ENCODE data around the genes GALNT10, PPP1R2B, TIMD4 and NIPAL4.

GRCh38 chr5:154190257-154191481, at the start of gene GALNT10:
Gene GALNT10 (plus strand): TSS chr5:154190733.
- CAGE, long polyA plus RNA = no peak
- RRBS = 2% methylated on average over 66 of the region's 123 CpGs

DNA sequence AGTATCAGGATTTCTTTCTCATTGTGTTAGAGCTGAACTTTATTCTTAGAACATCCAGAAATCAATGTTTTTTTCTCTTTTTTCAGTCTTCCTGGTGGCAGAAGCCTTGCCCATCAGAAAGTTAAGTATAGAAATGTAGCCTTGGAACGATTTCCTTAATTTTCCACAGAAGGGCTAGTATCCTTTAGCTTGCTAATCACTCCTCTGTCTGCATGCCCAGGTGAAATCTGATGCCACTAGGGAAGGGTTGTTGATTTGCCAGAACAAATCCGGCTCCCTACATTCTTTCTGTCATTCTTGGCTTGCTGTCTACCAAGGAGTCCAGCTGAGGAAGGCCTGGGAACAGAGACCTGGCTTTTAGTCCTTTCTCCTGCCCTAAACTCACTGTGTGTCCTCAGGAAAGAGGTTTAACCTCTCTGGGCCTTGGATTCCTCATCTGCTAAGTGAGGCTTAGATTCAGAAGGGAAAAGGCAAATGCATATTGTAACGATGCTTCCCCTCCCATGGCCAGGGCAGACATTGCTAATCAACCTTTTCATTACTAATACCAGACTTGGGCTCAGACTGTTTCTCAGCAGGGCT, 3.8 kb downstream of the GALNT10 start:
- CAGE, long polyA plus RNA = no peak
- RRBS = no CpG with 5 or more reads among the region's 3 CpGs

DNA sequence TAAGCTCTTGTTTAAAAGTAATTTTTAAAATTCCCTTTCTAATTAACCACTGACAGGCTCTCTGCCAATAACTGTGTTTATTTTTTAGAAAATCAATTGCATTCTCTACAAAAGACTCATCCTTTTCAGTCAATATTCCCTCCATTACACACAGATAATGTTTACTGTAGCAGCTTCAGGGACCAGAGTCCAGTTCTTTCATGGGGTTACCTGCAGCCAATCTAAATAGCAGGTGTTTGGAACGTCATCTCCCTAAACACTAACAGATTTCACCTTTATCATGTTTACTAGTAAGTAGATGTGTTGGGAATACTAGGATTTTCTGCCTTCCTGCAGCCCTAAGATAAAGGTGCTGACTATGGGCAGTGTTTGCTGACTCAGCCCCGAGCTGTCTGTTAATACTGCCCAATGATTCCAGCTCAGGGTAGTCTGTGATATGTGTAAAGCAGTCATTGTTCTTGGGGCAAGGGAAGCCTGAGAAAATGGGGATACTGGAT, 446.9 kb downstream of the KIF4B start:
- CAGE, long polyA plus RNA = no peak
- RRBS = no CpG with 5 or more reads among the region's 2 CpGs

- CAGE, long polyA plus RNA = no peak
- RRBS = no CpG with 5 or more reads among the region's 36 CpGs
These were observed 597.3 kb upstream of the SGCD start for GRCh38 chr5:155729437-155730224.

GRCh38 chr5:156475862-156476236, 148.9 kb downstream of the SGCD start:
- CAGE, long polyA plus RNA = no peak
- RRBS = no CpG with 5 or more reads among the region's 1 CpG

GRCh38 chr5:156850135-156850708, at the start of gene PPP1R2B:
Gene PPP1R2B (plus strand): TSS chr5:156850295.
- CAGE, long polyA plus RNA = no peak
- RRBS = no CpG with 5 or more reads among the region's 47 CpGs

DNA sequence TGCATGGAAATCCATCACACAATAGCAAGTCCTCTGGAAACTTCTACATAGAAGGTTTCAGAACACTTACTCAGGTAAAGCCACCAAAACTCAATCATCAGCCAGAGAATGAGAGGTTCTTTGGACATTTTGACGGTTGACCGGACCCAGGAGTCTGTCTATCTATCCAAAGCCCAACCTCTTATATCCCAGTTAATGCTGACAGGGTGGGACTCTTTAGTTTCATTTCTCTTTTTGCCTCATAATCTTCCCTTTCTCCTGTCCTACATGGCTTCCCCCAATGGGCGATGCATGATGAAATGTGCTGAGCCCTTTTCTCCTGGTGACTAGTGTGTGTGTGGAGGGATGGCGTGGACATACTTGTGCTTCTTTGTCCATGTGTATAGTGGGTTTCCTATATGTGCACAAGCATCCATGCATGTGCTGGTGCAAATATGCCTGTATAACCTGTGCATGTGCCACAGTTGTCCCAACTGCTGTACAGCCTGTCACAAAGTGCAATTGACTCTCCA, at the start of gene TIMD4:
Gene TIMD4, minus strand, starts transcription at position 156 of the 512 bp plus-strand sequence.
- CAGE, long polyA plus RNA = no peak
- RRBS = no CpG with 5 or more reads among the region's 4 CpGs

DNA sequence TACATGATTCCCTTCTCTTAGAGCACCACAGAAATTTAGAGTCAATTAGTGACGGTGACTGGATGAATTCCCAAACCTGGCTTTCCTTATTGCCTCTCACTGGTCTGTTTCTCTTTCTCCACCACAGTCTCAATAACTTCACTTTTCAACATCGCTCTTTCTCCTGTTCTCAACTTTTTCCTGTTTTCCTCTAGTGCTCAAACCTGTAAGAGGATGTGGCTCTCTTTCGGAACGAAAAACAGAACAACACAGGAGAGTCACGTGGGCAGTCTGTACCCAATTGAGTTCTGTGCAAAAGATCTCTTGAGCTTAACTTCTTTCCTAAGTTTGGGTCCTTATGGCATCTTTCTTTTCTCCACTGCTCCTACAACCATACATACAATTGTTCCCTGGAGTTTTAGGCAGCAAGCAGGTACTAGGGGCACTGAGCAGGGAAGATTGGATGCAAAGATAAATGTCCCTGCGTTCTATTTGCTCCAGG, 8.9 kb downstream of the HAVCR1 start:
- CAGE, long polyA plus RNA = no peak
- RRBS = no CpG with 5 or more reads among the region's 6 CpGs

DNA sequence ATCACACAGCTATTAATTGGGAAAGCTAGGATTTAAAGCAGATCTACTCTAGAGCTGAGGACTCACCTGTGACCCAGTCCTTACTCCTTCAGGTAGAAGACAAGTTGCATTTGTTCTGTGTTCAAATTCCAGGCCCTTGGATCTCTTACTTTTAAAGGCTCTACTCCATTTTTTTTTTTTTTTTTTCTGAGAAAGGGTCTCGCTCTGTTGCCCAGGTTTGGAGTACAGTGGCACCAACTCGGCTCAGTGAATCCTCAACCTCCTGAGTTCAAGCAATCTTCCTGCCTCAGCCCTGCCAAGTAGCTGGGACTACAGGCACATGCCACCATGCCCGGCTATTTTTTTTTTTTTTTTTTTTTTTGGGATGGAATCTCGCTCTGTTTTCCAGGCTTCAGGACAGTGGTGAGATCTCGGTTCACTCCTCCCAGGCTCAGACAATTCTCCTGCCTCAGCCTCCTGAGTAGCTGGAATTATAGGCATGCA, 7.2 kb downstream of the HAVCR2 start:
- CAGE, long polyA plus RNA = no peak
- RRBS = no CpG with 5 or more reads among the region's 5 CpGs

DNA sequence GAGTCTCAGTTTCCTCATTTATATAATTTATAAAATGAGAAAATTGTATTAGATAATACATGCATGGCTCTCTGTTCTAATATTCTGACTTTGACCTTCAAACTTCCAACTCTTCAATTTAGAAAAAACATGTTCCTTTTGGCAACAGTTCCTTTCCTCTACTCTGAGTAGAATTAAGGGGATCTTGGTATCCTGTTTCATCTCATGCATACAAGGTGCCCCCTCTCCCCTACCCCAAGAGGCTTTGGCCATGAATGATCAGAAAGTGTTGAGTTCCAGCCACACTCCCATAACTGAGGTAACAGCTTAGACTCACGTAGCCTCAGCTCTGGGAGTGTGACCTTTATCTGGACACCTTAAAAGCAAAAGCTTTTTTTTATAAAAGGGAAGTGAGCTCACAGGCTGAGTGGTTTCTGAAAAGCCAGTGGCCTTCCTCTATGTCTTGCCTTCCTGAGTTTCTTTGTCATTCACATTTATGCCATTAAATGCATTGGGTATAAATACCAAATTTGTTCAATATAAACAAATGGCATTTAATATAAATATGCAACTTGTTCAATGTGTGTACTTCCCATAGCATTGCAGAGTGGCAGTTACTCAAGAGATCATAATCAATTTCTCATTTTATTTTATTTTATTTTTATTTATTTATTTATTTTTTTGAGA, 918 bp upstream of the HAVCR2 start:
- CAGE, long polyA plus RNA = no peak
- RRBS = no CpG with 5 or more reads among the region's 1 CpG

DNA sequence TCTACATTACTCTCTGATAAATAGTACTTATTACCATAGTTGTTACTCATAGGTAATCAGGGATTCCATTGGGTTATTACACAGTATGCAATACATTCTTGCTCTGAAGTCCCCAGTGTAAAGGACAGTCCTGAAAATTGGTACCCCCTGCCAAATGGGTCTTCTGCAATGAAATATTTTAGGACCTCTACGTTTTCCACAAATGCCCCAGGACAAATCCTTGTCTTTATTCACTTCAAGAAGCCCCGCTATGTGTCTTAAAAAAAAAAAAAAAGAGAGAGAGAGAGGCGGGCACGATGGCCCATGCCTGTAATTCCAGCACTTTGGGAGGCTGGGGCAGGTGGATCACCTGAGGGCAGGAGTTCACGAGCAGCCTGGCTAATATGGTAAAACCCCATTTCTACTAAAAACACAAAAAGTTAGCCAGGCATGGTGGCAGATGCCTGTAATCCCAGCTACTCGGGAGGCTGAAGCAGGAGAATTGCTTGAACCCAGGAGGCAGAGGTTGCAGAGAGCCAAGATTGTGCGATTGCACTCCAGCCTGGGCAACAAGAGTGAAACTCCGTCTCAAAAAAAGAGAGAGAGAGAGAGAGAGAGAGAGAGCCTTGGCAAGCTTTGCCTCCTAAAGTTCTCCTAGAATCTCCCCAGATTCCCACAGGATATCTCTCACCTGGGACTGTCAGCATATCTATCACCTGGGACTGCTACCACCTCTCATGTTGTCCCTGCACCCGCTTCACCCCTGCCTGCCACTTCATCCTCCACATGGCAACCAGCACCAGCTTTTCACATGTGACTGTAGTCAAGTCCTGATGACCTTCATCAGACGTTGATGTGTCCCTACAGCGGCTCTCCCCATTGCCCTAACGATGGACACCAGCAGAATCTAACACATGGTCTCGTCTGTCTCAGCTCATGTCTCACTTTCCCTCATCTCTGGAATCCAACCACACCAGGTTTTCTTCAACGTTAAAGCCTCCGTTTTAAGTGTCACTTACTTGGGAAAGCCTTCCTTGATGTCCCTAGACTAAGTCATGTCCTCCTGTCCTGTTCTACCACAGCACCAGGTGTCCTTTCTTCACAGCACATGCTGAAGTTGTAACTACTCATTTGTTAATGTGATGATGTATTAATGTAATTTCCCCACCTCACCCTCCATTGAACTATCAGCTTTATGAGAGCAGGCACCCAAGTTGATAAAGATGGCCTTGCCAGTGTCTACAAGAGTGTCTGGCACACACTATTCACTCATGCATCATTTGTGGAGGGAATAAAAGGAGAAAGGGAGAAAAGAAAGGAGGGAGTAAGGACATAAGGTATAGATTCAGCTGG, 5.9 kb downstream of the ITK start:
- CAGE, long polyA plus RNA = no peak
- RRBS = no CpG with 5 or more reads among the region's 15 CpGs

DNA sequence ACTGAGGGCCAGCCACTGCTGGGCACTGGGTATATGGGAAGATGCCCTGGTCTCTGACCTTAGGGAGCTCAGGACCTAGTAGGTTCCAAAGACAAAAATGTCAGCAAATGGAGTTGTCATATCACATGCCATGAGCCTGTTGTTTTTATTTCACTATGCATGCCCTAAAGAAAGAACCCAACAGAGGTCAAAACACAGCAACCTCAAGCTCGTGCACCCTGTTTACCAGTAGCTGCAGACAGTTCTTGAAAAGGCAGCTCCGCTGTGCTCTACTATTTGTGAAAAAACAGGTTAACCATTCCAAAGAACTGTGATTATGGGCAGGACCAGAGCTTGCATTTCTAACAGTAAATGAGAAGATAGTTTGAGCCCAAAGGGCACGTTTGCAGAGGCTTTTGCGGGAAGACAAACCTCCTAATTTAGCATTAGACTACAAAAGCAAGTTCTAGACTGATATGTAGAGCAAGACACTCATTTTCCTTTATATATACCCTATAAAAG, 22.8 kb downstream of the ITK start:
- CAGE, long polyA plus RNA = no peak
- RRBS = no CpG with 5 or more reads among the region's 4 CpGs

- CAGE, long polyA plus RNA = no peak
- RRBS = no CpG with 5 or more reads among the region's 1 CpG
These were observed 8.3 kb upstream of the CYFIP2 start for GRCh38 chr5:157257678-157258037.

DNA sequence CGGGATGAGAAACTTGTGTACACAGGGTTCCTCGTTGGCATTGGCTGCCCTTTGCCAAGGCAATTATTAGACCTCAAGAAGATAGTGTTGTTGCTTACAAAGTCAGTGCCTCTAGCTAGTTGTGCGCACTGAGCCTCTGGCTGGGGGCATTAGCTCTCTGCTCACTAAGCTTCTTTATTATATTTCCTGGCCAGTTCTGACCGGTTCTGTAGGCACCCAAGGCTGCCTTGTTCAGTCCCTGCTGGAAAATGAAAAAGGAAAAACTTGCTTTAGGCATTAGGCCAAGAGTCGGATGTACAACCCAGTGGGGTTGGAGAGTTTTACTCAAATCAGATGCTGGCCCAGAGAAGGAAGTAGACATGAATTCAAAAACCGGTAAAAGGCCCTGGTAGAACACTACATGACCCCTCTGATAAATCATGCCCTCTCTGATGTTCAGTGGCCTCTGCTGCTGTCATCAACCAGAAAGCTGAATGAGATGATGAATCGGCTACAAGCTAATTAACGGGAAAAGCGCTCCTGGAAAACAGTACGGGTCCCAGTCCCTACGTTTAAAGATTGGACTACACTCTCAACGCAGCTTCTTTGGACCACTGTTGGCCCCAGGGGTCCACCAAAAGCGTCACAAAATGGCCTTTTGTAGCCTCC, 2.2 kb downstream of the CYFIP2 start:
- CAGE, long polyA plus RNA = no peak
- RRBS = no CpG with 5 or more reads among the region's 13 CpGs

DNA sequence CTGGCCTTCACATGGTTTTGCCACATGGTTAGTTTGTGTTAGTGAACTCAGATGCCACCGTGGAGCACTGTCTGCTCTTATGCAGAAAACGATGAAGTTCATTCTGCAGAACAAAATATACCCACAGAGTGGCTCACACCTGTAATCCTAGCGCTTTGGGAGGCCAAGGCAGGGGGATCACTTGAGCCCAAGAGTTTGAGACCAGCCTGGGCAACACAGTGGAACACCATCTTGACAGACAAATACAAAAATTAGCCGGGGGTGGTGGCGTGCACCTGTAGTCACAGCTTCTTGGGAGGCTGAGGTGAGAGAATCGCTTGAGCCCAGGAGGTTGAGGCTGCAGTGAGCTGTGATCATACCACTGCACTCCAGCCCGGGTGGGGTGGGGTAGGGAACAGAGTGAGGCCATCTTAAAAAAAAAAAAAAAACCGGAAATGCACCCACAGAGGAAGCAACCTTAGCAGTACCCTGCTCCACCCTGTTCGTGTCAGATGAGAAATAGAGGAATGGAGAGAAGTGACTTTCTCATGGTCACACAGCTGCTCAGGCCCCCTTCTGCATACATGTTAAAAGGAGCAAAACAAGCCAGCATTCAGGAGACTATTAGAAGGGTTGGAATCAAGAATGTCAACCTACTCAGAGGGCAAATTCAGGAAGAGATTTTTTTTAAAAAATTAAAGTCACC, 38.9 kb downstream of the FNDC9 start:
- CAGE, long polyA plus RNA = no peak
- RRBS = no CpG with 5 or more reads among the region's 9 CpGs

- CAGE, long polyA plus RNA = no peak
- RRBS = 96% methylated on average over 2 of the region's 21 CpGs
These were observed 36.0 kb downstream of the FNDC9 start for GRCh38 chr5:157309357-157310037.

GRCh38 chr5:157311311-157312048, 34.0 kb downstream of the FNDC9 start:
- CAGE, long polyA plus RNA = no peak
- RRBS = no CpG with 5 or more reads among the region's 14 CpGs

GRCh38 chr5:157323827-157324091, 21.7 kb downstream of the FNDC9 start:
- CAGE, long polyA plus RNA = no peak
- RRBS = no CpG with 5 or more reads among the region's 4 CpGs

GRCh38 chr5:157459720-157460608, at the start of gene NIPAL4:
Gene NIPAL4 (plus strand): TSS chr5:157460213.
- CAGE, long polyA plus RNA = no peak
- RRBS = 4% methylated on average over 25 of the region's 54 CpGs

DNA sequence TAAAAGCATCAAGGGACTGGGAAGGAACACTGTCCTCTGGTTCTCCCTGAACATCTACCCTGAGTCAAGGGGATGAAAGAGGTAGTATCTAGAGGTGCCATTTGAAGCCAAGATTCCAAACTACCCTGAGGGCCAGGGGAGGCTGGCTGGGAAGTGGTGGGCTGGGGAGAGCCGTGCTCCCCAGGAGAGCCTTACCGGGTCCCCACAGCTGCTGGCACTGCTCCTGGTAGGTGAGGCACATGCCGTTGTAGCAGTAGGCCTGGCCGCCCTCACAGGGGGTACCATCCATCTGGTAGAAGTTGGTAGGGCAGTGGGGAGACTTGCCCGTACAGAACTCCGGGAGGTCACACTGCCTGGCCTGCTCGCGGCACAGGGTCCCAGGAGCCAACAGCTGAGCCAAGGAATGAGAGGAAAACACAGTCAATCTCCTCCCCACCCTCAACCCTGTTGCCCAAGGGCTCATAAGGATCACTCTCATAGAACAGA, 36.7 kb downstream of the NIPAL4 start:
- CAGE, long polyA plus RNA = no peak
- RRBS = no CpG with 5 or more reads among the region's 8 CpGs